Cardiac fibroblast (primary cell): Measurements from ENCODE around the genes COL9A3, BHLHE23, NKAIN4 and CHRNA4.

DNA sequence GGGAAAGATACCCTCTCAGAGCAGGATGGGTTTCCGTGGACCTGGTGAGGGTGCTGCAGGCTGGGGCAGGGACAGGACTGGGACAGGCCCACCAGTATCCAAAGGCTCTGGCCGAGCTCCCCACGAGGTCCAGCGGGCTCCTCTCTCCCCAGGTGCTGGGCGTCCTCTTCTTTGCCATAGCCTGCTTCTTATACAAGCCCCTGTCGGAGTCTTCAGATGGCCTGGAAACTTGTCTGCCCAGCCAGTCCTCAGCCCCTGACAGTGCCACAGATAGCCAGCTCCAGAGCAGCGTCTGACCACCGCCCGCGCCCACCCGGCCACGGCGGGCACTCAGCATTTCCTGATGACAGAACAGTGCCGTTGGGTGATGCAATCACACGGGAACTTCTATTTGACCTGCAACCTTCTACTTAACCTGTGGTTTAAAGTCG is 29.3 kb downstream of the SLCO4A1 start:
- RRBS, result no CpG with 5 or more reads among the region's 16 CpGs

- RRBS, result 72% methylated on average over 4 of the region's 41 CpGs
These were observed 32.7 kb downstream of the SLCO4A1 start for GRCh38 chr20:62674632-62675746.

DNA sequence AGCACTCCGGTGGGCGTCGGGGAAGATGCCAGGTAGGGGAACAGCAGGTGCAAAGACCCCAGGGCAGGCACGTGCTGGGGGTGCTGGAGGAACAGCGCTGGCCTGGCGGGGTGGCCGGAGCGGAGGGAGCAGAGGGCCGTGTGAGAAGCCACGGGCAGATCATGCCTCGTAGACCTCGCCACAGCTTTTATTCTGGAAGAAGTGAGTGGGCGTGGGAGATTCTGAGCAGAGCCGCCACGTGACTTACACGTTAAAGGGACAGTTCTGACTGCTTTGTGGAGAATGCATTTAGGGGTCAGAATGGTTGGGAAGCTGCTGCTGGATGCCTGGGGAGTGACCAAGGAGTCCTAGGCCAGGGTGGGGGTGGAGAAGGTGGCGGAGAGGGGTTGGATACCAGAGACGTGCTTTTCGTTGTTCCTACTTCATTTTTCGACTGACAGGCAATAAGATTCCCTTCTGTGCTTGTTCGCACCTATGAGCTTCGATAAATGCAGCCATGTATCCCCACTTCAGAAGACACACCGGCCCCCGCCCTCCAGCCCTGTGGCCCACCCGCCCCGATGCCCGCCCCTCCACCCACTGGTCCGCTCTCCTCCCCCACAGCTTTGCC is 9.5 kb downstream of the NTSR1 start:
- RRBS, result no CpG with 5 or more reads among the region's 28 CpGs

DNA sequence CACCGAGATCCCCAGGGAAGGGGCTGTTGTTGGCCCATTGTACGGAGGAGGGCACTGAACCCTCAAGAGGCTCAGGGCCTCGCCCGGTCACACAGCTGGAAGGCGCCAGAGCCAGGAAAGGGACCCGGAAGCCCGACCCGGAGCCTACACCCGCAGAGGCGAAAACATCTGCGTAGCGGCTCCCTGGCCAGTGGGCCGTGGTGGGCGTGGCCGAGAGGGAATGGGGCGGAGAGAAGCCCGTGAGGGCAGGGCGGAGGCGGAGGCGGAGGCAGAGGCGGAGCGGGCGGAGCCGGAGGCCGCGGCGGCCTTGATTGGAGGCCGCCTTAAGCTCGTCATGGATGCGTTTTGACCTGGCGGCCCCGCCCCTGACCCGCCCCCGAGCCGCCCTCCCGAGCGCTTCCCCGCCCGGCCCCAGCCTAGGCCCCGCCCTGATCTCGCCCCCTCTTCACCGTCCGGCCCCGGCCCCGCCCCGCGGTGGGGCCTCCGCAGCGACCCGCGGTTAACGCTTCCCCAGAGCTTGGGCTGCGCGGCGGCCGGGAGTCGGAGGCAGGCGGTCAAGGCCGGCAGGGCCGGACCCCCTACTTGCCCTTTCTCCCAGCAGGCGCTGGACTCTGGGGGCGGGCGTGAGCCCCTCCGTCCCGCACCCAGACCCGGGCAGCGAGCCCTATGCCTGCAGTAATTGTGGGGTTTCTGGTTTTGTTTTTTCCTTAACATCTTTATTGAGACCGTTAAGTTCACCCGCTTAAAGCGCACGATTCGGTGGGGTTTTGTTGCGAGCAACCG is 2.0 kb upstream of the MRGBP start:
- RRBS, result 2% methylated on average over 23 of the region's 74 CpGs

DNA sequence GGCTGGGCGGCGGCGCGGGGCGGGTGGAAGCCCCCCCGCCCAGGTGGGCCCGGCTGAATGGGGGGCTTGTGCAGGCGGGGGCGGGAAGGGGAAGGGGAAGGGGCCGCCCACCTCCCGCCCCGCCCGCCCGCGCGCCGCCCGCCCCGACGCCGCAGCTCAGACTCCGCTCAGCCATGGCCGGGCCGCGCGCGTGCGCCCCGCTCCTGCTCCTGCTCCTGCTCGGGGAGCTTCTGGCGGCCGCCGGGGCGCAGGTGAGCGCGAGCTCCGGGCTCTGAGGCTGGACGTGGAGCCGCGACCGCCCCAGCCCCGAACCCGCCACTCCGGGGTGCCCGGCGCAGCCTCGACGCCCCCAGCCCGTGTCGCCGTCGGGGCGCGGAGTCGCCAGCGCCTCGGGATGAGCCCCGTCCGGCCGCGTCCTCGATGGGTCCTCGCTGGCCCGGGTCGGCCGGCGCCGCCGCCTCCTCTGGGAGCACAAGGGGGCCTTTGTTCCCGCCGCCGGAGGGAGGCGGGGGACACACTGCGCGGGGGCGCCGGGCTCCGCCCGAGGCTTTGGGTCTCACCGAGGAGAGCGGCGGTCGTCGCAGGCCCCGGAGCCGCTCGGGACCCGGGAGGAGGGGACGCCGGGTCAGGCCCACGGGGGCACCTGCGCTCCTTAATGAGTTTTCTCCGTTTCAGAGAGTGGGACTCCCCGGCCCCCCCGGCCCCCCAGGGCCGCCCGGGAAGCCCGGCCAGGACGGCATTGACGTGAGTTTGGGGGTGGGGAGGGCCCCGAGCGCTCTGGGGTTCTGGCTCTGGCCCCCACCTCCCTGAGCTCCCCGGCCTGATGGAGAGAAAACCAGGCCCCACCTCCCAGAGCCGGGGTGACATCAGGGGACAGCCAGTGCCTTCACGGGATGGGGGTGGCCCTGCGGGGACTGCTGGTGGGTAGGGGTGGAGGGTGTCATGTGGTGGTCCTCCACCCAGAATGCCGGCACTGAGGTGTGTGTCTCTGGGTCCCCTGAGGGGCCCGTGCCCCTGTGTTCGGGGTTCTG is at the start of gene COL9A3:
Gene COL9A3, plus strand, starts transcription at position 159 of the 1,031 bp plus-strand sequence.
- RRBS, result 4% methylated on average over 61 of the region's 109 CpGs

DNA sequence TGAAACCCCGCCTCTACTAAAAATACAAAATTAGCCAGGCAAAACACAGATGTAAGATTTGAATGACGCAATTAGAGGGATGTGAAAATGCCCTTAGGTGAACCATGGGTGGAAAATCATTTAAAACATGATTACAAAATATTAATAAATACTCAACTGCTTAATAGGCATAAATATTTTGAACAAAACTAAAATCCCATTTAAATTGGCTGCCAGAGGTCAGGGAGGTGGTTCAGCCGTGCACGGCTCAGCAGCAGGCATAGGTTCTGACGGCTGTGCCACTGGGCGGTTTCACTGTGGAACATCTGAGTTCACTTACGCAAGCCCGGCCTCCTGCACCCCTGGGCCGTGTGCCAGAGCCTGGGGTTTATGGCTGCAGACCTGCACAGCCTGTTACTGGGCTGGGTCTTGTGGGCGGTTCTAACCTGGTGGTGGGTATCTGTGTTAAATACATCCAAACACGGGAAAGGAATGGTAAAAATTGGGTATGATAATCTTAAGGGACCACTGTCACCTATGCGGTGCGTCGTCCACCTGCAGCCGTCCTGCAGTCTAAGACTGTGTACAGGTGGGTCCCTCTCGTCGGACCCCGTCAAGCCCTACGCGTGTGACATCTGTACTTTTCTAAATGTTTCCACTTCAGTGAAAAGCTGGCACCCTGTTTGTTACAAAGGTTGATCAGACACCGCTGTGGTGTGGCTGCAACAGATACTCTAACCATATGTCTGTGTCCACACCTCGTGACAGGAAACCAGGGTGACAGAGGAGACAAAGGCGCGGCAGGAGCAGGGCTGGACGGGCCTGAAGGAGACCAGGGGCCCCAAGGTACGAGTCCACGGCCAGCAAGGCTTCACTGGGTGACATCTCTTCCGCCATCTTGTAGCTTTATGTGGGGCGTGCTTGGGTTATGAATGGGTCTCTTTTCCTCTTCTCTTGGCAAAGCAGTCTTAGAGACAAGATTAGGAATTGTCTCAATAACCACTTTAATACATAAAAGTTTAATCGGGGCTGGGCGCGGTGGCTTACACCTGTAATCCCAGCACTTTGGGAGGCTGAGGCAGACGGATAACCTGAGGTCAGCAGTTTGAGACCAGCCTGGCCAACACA is 21.4 kb downstream of the COL9A3 start:
- RRBS, result no CpG with 5 or more reads among the region's 33 CpGs

GRCh38 chr20:62885997-62886715 is 24.5 kb upstream of the TCFL5 start:
- RRBS, result no CpG with 5 or more reads among the region's 20 CpGs

GRCh38 chr20:62901869-62902176 is 24.5 kb downstream of the DIDO1 start:
- RRBS, result no CpG with 5 or more reads among the region's 9 CpGs

- RRBS, result no CpG with 5 or more reads among the region's 11 CpGs
These were observed 11.3 kb downstream of the DIDO1 start for GRCh38 chr20:62914836-62915501.

DNA sequence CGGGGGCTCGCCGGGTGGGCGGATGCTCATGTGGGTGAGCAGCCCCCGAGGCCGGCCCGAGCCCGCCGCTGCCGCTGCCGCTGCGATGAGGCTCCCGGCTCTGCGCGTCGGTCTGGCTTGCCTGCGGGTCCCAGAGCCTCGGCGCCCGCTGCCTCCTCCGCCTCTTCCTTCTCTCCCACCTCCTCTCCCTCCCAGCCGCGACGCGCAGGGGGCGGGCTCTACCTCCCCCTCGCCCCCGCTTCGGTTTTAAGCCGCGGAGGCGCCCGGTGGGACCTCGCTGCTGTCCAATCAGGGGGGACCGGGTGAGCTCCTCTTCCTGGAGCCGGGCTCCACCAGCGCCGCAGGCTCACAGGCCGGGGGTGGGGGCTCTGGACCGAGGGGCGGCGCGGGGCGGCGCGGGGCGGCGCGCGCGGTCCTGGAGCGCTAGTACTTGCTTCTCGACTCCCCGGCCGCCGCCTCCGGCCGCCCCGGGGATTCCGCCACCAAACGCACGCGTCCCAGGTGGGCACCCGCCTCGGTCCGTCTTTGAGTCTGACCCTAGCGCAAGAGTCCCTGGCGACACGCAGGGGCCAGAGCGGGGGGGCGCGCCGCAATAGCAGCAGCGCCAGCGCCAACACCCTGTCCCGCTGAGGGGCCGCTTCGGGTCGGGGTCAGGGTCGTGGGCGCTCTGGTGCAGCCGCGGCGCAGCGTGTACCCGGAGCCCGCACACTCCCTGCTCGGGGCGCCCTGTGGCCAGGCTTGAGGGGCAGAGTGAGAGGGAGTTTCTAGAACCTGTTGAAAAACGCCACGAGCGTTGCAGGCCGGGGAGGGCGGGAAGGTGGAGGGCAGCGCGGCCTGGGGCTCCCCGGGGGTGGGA is at the start of gene BHLHE23:
Gene BHLHE23, minus strand, starts transcription at position 220 of the 856 bp plus-strand sequence.
- RRBS, result 2% methylated on average over 23 of the region's 97 CpGs

GRCh38 chr20:63175211-63175962 is 40.5 kb downstream of the YTHDF1 start:
- RRBS, result 3% methylated on average over 42 of the region's 54 CpGs

DNA sequence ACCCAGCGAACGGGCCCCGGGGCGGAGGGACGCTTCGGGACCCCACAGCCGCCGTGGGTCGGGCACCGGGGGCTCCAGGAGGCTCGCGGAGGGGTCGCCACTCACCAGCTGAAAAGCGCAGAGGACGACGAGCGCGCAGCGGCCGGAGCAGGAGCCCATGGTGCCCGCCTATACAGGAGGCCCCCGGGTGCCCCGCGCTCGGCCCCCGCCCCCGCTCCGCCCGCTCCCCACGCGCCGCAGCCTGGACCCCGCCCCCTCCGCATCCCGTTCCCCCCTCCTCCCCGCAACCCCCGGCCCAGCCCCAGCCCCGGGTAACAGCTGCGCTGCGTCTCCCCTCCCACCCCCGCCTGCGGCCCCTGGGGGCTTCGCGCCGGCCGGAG is at the start of gene NKAIN4:
Gene NKAIN4, minus strand, starts transcription at position 172 of the 380 bp plus-strand sequence.
- RRBS, result 2% methylated on average over 30 of the region's 46 CpGs

DNA sequence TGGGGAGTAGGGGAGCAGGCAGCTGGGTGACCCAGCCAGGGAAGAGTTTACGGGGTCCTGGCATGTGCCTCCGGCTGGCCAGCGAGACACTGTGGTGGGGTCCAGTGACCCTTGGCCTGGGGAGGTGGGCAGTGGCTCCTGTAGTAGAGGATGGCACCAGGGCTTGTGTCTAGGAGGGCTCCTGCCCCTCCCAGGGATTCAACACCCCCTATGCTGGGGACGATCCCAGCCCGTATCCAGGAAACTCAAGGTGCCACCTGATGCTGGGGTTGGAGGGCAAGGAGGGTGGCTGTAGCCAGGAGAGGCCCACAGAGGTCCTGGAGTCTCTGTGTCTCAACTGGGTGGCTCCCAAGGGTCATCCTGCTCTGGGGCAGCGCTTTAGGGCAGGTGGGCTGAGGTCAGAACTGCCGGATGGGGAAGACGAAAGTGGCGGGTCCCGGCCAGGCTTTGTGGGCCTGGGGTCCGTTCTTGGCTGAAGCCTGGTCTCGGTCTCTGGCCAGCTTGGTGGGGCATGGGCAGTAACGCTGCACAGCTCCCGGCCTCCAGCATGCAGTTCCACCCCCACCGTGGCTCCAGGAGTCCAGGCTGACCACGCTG is 2.9 kb upstream of the COL20A1 start:
- RRBS, result no CpG with 5 or more reads among the region's 16 CpGs

- RRBS, result 63% methylated on average over 1 of the region's 21 CpGs
These were observed 28.3 kb downstream of the COL20A1 start for GRCh38 chr20:63321120-63321838.

- RRBS, result 2% methylated on average over 4 of the region's 17 CpGs
These were observed 8.8 kb downstream of the CHRNA4 start for GRCh38 chr20:63352312-63352760.

DNA sequence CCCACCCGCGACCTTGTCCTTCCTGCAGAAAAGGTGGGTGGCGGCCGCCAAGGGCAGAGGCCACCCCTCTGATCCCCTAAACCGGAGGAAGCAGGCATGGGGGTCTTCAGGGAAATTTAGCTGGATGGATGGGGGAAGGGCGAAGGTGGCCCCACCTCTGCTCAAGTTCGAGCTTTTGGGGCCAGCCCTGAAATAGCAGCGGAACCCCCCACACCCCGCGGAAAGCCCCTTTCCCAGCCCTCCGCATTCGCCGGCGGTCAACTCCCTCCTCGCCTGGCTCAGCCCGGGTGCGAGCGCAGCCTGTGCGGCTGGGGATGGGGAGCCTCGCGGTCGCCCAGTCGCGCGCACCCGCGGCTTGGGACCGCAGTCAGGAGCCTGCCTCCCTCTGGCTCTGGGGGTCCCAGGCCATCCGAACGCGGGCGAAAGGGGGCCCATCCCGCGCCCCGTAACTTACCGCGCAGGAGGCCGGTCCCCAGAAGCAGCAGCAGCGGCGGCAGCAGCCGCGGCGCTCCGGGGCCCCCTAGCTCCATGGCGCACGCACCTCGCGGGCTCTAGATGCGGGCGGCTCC is 429 bp downstream of the CHRNA4 start:
- RRBS, result 2% methylated on average over 10 of the region's 50 CpGs

DNA sequence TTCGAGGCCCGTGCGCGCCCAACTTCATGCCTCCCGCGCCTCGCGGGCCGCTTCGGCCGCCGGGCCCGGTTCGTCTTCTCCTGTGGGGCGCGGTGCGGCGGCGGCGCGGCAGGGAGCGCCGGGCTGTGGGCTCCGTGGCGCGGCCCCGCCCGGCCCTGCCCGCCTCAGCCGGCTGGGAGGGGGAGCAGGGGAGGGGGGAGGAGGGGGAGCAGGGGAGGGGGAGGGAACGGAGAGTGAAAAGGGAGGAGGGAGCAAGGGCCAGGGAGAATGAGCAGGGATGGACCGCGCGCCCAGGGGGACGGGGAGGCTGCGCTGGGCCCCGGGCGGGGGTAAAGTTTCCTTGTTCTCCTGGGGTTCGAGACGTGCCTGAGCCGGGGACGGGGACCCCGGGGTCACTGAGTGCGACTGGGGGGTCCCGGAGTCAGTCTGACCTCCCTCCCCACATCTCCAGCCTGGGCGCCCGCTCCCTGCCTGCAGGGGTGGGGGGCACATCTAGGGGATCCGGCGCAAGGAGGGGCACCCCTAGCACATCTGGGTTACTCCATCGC is at the start of gene CHRNA4:
Gene CHRNA4, minus strand, starts transcription at position 131 of the 548 bp plus-strand sequence.
- RRBS, result 3% methylated on average over 29 of the region's 50 CpGs

DNA sequence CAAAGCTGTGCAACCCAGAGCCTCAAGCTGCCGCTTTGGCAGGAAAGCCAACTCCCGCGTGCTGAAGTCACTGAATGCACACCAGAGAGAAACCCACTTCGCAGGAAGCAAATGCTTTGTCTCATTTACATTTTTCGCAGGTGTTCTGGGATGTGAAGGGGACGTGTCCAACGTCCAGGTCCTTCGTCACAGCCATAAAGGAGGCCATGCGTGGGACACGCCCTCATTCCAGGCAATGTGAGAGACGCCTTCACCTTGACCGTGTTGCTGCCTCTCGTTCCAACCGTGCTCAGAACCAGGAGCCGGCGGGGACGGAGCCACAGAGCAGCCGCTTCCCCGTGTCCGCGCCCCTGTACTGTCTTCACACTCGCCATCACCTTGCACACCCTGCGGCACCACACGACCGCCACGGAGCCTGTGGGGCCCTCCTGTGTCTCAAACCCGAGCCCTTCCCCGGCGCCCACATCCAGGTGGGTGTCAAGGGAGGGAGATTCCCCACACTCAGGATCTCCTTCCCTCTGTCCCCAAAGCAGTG is 24.3 kb downstream of the KCNQ2 start:
- RRBS, result no CpG with 5 or more reads among the region's 29 CpGs

DNA sequence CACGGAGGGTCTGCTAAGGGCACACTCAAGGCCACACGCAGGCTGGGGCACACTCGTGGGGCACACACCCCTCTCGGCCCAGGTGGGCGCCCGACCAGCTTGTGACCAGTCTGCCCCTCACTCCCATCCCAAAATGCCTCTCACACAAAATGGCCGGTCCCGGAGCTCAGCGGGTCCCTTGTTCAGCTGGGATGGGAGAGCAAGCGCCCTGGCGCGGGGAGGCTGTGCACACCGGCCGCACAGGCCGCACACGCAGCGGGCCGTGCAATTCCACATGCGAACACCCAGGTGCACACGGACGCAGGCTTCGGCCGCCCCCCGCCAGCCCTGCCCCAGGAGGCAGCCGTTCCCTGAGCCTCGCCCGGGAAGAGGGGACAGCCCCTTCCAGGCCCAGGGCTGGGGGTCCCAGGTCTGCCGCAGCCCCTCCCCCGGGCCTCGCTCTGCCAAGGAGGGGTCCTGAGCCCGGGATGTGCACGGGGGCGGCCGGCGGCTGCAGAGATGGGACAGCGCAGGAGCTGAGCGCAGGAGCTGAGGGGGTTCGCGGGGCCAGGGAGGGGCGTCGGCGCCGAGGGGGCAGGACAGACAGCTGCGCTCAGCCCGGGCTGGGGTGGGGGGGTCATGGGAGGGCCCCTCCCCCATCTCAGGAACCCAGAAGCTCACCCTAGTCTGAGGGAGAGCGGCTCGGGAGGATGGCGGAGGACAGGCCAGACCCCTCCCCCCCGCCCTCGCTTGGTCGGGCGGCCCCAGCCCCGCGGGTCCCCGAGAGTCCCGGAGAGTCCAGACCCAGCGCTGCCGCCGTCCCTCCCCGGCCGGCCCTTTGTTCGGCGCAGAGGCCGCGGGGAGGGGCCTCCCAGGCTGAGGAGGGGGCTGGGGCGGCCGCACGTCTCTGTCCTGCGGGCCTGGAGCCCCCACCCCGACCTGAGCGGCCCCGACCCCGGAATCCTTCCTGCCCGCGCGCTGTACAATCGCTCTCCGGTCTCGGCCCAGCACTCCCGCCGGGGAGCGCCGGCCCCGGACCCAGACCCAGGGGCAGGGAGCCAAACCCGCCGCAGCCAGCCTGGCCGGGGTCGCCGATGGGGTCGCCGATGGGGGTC is 1.1 kb downstream of the KCNQ2 start:
- RRBS, result 5% methylated on average over 21 of the region's 91 CpGs

DNA sequence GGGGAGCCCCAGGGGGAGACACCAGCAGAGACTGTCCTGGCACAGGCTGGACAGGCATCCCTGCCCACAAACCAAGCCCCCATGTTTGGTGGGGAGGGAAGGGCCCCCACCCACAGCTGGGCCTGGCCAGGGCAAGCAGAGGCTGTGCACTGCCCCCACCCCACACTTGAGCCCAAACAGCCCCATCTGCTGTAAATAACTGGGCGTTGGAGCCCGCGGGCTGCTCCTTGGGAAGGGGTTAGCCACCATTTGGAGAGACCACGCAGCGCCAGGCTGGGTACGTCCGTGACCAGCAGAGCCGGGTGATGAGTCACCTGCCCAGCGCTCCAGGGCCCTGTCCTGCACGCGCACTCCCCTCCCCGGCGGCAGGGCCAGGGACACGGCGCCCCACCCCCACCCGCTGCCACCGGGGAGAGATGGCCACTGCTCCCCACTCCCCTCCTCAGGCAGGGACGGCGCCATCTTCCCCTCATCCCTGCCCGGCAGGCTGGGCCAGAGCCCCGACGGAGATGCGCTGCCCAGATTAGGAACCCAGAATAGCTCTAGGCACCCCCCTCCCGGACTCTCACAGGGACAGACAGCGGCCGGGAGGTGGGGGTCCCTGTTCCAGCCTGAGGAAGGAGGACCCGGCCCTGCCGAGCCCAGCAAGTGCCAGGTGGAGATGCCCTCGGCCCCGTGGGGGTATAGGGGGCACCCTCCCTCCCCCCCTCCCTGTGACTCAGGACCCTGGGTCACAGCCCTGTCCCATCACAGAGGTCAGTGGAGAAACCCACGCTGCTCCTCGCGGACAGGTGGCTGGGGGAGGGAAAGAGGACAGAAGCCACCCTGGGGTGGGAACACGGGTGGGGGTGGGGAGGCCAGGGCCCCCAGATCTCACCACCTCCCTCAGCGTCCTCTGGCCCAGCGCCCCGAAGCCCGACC is 754 bp downstream of the EEF1A2 start:
- RRBS, result 4% methylated on average over 18 of the region's 38 CpGs